Foreskin keratinocyte (primary cell): ENCODE measurements around a stretch of chr22.

GRCh38 chr22:32475487-32476129 lies 997 bp downstream of the FBXO7 start:
- RAMPAGE, total RNA, result no peak

DNA sequence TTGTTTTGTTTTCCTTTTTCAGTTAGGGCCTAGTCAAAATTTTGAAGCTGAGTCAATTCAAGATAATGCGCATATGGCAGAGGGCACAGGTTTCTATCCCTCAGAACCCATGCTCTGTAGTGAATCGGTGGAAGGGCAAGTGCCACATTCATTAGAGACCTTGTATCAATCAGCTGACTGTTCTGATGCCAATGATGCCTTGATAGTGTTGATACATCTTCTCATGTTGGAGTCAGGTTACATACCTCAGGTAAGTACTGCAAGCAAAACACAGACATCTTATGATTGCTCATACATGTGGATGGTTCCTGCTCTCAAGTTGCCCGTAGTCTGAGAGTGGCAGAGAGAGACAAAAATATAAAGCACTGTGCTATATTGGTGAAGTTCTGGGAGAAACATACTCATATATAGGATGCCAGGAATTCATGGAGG lies 9.3 kb downstream of the FBXO7 start:
- RAMPAGE, total RNA, result no peak

GRCh38 chr22:32528764-32529713 lies 54.4 kb downstream of the FBXO7 start:
- RAMPAGE, total RNA, result no peak

DNA sequence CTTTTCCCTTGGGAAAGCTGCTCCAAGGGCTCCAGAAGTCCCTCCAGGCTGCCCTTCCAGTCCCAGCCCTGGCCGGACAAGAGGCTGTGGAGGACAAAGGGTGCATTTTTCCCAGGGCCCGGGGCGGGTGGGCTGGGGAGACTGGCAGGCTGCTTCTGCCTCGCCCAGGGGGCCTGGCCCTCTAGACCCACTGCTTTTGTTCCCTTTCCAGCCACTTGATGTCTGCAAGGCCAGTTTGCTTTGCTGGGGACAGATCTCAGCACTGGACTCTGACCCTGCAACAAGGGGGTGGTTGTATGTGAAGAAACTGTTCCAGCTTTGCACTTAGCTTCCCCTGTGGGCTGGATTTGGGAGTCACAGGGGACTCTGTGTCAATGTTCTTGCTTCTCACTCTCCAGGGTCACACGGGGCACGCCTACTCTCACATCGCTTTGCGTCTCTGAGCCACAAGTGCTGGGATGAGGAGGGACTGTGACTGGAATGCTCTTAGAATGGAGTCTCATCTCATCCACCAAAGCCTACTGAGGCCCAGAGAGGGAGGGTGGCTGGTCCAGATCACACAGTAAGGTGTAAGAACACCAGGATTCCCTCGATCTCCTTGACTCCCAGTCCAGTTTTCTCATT lies 59.8 kb downstream of the FBXO7 start:
- RAMPAGE, total RNA, result no peak

- RAMPAGE, total RNA, result no peak
Observed at GRCh38 chr22:32555235-32555770, 80.7 kb downstream of the FBXO7 start.

DNA sequence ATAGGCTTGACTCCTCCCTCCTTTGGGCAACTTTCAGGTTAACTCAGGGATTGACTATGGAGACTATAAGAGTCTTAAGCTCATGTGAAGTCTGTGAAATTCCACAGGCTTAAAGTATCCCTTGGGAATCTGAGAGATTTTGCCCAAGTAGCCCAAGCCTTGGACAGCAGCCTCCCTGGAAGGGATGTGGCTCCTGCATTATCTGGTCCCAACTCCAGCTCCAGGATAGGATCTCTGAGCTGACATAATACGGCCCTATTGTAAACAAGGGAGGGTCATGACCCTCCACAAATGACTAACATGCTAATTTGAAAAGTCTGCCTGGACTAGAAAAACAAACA lies 101.4 kb upstream of the TIMP3 start:
- RAMPAGE, total RNA, result no peak

DNA sequence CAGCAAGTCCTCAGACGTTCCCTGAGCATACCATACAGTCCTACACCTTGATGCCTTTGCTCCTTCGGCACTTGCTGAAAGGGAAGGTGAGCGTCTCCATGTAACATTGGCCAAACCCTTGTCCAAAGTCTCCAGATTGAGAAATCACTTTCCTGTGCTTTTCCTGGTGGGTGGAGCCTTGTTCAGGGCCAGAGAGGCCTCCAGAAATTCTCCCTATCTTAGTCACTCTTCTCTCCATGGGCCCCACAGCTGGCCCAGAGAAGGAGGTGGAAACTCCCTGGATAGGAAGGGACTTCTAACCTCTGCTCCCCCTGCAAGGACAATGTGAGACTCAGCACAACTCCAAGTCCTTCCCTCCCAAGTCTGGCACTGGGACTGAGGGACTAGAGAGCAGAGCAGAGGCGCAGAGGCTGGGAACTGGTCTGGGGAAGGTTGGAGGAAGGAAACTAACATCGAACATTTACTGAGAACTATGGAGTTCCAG lies 46.8 kb upstream of the TIMP3 start:
- RAMPAGE, total RNA, result no peak

DNA sequence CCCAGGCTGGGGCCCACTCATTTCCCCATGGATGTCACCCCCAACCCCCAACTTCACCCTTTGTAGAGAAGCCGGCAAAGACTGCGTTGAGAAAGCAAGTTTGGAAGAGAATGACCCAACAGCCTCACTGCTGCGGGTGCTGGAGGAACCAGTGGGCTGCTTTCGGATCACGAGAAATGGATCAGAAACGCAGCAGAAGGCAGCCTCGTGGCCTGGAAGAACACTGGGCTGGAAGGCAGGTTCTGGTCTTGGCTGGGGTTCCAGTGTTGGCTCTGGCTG lies 37.2 kb upstream of the TIMP3 start:
- RAMPAGE, total RNA, result no peak

DNA sequence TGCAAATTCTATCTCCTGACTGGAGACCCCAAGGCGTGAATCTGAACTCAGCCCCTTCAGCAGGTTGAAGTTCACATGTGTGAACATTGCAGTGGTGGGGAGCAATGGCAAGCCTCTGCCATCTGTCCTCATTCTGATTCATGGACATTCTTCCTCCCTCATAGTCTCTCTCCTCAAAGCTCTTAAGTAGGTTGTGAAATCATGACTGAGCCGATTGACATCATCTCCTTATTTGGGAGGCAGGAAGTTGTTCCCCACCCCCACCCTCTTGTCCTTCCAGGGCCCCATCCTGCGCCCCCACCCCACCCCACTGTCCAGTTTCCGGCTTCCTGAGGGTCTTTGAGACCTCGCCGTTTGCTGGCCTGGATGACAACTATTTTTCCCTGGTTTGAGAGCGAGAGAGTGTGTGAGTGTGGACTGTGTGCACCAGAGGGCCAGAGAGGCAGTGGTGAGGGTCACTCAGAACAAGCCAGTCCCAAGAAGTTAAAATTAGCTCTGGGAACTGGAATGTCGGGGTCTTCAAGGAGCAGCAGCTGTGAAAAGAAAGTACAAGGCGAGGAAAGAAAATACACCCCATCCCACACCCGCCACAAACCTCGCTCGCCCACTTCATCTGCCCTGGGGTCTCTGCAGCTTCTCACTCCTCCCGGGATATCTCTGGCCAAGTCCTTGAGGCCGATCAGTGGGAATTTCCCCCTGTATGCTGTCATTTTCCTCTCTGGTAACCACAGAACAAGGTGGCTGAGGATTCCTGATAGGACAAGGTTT lies 36.6 kb upstream of the TIMP3 start:
- RAMPAGE, total RNA, result no peak

- RAMPAGE, total RNA, result no peak
Observed at GRCh38 chr22:32800159-32800592, 1.3 kb upstream of the TIMP3 start.

GRCh38 chr22:32800593-32801228 lies 794 bp upstream of the TIMP3 start:
- RAMPAGE, total RNA, result no peak

GRCh38 chr22:32831624-32832659 lies 30.4 kb downstream of the TIMP3 start:
- RAMPAGE, total RNA, result no peak

DNA sequence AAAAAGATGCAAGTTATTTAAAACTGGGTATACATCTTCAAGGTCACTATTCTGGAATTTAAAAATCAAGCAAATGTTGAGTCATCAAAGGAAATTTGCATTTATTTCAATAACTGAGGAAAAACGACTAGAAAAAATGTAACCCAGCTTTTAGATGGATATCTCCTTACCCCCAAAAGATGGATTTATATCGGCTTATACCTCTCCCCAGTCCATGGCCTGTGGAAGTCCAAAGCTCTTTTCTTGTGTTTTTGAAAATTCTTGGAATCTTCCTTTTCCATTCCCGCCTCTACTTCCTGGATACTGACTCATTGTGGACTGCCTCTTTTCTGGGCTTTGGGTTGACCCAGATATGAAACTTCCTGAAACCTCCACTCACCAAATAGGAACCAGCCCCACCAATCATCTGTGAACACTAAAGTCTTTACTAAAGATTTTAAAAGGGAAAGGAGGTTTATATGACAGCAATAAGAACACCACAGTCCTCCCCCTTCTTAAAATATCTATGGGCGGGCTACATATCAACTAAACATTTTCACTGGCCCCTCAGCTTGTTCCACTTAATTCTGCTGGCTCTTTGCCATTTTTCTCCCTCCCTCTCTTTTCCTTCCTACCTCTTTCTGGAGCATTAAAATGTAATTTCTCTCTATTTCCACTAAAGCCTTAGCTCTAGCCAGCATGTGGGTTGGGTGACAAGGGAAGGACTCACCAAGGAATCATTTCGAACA lies 163.4 kb upstream of the SYN3 start:
- RAMPAGE, total RNA, result no peak

DNA sequence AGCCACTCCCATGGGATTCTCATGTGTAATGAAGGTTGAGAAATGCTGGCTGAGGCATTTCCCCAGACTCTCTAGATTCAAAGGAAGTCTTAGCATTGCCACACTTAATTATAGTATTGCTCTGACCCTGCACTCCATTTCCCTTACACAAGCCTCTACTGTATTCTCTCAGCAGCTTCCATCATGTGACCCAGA lies 261.6 kb downstream of the LARGE1 start:
- RAMPAGE, total RNA, result no peak

DNA sequence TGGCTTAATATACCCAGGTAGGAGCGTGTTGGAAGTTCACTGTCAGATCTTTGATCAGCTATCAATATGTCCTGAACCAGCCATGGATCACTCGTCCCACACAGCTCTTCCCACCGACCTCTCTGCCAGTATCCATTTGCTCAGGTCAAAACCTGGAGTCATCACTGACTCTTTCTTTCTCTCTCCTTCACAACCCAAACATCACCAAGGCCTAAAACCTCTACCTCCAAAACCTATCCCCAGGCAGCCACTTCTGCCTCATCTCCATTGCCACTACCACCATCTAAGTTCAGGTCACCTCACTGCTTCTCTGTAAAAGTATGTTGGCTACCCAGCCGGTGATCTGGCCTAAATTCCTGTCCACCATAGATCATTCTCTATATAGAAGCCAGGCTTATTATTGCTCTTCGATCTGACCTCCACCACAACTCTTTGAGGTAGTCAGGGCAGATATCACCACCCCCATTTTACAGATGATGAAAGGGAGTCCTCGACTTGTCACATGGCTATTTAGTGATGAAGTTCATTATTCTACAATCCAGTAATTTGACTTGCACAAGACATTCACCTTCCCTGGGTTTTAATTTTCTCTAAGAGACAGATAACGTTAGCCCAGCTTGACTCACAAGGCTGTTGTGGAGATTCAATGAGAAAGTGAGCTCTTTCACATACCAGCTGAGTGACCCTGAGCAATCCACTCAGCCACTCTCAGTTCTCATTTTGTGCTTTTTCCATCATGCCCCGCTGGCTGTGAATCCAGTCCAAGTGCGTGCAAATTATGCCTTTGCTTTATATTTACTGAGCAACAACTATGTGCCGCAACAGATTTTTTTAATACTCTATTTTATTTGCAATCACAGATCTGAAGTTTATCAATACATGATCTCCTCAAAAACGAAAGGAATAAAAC lies 176.8 kb downstream of the LARGE1 start:
- RAMPAGE, total RNA, result no peak

- RAMPAGE, total RNA, result no peak
Observed at GRCh38 chr22:33864363-33865390, 55.6 kb downstream of the LARGE1 start.

DNA sequence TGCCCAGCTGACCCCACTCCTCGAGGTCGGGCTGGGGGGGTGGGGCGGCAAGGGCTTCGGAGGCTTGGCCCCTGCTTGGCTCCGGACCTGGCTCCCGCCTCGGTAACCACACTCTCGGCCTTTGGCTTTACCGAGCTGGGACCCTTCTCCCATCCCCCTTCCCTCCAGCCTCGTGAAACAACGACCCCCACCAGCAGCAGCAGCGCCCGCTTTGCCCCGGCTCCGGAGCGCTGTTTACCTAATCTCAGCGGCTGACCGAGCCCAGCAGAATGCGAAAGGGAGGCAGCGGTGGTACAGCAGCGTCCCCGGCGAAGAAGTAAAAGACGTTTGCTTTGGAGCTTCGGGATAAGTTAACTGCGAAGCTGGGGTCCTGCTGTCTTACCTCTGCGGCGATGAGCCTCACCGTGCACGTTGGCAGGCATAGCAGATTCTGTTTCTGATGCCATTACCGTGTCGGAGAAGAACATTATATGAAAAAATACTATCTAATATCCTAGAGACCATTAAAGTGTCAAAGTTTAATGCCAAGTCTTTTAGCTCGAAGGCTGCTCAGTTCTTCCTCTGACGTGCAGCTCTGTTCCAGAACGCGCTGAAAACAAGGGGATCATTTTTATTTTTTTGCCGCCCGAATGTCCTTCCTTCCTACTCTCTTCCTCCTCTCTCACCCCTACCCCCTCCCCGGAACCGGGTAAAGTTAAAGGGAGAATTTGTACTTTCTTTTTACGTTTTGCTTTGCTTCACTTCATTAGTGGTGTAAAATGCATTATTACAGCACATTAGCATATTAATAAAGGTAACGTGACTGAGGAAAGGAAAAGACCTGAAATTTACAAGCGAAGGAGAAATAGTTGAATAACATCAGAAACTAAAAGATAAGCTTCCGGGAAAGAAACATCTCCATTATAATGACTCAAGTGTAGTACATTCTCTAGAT lies 2.2 kb upstream of the LARGE1 start:
- RAMPAGE, total RNA, result no peak

- RAMPAGE, total RNA, result no peak
Observed at GRCh38 chr22:34000954-34001662, 80.8 kb upstream of the LARGE1 start.

GRCh38 chr22:34236540-34236870 lies 316.2 kb upstream of the LARGE1 start:
- RAMPAGE, total RNA, result no peak

GRCh38 chr22:35258185-35259003 lies 1.1 kb downstream of the HMGXB4 start:
- RAMPAGE, total RNA, result no peak